HT-29 (cell line): ENCODE measurements around a stretch of chr17.

GRCh38 chr17:1203413-1204180, 23.8 kb upstream of the ABR start:
- RAMPAGE, long total RNA, result no peak

DNA sequence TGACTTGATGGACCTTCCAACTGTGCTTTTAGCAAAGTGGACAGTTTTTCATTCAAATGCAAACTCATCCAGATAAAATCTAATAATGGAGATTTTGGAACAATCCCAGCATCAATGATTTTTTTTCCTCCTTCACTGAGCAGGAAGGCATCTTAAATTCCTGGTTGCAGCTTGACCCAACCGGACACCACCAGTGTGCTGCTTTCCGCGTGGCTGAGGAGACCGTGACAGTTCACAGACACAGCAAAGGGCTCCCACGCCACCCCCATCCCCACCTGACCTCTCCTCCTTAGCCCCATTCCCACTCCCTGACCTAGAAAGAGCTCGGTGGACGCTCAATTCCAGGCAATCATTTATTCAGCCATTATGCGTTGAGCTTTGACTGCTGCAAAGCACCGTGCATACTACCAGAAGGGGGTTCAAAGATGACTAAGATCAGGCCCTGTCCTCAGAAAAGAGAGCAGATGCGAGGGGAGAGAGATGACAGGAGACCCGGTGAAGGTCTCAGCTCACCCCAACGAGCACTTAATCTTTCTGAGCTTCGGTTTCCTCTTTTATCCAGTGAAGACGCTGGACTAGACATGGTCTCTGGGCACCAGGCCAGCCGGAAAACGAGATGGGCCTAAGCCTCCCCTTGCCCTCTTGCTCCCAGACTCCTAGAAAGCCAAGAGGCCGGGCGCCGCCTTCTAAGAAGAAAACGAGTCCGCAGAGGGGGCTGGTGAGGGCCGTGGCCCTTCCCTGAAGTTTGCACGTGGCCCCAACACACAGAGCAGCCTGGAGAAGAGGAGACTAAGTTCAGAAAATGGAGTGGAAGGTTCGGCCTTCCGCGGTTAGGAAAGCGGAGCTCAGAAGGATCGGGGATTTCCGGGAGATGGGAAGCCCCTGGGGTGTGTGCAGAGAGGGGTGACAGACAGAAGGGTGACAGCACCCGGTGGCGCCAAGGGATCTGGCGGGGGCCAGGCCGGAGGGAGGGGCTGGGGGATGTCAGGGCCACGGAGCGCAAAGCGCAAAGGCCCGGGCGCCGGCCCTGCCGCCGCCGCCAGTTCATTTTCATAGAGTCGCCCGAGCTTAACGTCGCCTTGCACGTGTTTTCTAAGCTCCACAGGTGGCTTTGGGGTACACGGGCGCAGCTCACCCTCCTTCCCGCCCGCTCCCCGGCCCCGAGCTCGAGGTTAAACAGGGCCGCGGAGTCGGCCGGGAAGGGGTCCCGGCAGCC, 42.3 kb upstream of the BHLHA9 start:
- RAMPAGE, long total RNA, result no peak

DNA sequence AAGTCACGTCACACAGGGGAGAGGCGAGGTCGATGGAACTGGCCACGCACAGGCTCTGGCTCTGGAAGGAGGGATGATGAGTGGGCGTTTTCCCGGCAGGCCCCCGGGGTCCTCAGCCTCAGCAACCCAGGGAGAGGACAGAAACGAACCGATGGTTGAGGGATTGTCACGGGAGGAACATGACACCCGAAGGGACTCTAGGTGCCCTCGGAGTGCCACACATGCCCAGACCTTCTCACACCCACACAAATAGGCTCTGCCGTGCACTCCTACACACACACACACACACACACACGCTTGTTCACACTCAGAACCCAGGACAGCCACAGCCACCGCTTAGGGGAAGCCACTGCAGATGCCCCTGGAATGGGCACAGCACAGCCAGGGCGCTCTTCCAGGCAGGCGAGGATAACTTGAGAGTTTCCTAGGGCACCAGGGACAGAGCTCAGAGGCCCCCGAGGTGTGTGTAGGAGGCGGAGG, 20.8 kb downstream of the TRARG1 start:
- RAMPAGE, long total RNA, result no peak

DNA sequence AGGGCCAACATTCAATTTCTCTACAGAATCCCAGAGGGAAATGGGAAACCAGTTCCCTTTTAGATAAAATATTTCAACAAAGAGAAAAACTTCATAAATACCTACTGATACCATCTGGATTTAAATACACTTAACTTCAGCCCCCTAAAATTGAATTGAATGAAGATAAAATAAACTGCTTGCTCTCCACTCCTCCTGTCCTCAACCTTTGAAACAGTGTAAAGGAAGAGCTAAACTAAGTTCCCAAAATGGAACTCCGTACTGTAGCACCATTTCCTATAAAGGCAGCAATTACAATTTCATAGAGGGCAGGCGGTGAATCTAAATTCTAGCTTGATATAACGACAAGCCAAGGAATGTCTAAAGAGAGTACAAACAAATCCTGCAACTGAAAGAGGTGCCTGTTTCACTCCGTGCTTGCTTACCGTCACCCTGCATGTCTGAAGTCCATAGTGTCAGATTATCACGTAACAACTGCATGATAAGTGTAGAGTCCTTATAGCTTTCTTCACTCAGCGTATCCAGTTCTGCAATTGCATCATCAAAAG, 46.2 kb downstream of the YWHAE start:
- RAMPAGE, long total RNA, result no peak

GRCh38 chr17:1422693-1423925, 23.1 kb upstream of the YWHAE start:
- RAMPAGE, long total RNA, result no peak

GRCh38 chr17:1506559-1507334, 9.7 kb downstream of the INPP5K start:
- RAMPAGE, long total RNA, result no peak

DNA sequence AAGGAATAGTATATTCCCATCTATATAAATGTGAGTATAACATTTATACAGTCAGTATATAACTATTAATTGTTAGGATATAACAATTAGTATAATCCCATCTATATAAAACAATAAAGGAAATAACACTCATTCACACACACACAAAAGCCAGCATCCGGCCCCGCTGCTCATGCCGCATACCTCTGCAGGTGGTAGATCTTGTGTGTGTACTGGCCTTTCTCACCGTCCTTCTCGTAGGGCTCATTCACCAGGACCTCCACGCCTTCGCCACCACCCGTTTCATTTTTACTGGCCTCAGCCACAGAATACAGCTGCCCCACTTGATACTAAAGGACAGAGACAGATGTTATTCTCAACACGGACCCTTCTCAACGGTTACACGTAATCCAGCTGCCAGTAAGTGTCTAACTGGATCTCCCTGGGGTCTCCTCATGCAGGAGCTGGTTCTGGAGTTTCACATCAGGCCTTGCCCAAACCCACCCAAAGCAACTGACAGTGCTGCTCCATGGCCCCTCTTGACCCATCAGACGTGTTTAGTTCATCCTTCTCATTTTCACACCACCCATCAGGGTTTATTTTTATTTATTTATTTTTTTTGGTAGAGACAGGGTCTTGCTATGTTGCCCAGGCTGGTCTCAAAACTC, 9.6 kb downstream of the PITPNA start:
- RAMPAGE, long total RNA, result no peak

DNA sequence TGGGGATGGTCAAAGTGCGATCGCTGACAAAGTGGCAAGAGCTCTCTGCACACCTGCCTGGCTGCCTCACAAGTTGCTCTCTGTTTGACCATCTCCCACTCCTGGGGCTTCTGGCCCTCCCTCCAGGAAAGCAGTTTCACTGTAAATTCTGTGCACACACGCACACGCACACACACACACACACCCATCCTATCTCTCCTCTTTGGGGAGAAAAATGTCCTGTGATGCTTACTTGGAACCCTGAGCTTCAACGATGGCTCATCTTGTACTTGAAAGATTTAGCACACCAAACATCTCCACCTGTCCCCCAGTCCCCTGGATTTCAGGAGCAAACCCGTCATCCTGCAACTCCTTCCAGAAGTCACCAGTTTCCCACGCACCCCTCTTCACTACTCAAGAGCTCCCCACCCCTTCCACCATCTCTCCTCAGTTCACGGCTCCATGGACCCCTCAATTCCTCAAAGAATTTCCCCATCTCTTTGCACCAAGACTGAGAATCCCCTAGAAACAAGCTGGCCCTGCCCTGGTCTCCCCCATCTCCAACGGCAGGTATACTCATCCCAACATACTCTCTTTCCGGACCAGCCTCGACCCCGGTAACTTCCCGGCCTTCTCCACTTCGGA, 1.5 kb downstream of the PITPNA start:
- RAMPAGE, long total RNA, result no peak

- RAMPAGE, long total RNA, result no peak
Measured at GRCh38 chr17:1586842-1587612, 24.4 kb upstream of the PITPNA start.

DNA sequence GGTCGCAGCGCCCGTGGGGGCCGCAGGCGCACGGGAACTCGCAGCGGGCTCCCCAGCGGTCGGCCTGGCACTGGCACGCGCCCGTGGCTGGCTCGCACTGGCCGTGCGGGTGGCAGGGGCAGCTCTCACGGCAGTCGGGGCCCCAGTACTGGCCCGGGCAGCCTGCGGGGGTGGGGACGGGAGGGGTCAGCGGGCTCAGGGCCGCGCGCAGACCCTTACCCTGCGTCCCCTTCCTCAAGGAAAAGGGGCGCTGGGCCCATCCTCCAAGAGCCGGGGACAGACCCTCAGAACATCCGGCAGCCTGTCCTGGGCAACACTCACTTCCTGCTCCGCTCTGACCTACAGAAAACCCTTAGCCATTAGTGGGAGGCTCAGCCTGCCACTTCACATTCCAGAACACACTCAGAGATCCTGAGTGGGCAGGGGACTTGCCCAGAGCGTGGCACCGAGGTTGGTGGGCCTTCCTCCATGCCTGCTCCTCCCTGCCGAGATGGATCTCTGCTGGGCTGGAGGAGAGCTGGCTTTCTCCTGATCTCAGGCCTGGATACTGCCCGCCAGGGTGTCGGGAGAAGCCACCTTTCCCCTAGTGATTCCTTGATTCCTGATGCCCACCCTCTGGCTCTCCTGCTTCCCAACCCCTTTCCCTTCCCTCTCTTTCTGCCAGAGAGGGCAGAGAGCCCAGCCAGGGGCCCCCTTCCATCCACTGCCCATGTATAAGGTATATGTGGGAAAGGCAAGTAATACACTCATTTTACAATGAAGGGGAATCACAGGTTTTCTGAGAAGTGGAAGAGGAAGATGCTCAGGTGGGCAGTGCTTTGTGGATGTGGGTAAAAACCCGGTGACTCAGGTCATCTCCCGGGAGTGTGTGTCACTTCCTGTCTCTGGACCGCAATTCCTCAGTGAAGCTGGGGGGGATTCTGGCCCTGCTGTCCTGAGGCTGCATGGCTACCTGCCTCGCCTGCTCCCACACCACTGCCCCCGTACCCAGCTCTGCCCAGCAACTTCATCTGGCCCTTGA, 1.4 kb downstream of the SCARF1 start:
- RAMPAGE, long total RNA, result no peak

- RAMPAGE, long total RNA, result no peak
Measured at GRCh38 chr17:1679510-1680039, 5.1 kb downstream of the PRPF8 start.

DNA sequence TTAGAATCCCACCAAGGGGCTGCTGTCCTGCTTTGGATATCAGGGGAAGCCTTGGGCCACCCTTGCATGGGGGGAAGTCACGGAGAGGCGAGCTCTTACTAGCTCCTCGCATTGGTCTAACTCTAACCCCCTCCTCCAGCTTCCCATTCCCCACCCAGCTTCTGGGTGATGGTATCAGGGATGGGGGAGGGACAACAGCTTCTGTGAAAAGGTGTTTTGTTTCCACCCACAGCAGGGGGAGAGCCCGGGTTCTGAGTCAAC, 2.8 kb upstream of the TLCD2 start:
- RAMPAGE, long total RNA, result no peak

GRCh38 chr17:1746766-1747658, 4.3 kb downstream of the SERPINF2 start:
- RAMPAGE, long total RNA, result no peak

- RAMPAGE, long total RNA, result no peak
Measured at GRCh38 chr17:1752178-1753414, 9.3 kb upstream of the SERPINF1 start.

DNA sequence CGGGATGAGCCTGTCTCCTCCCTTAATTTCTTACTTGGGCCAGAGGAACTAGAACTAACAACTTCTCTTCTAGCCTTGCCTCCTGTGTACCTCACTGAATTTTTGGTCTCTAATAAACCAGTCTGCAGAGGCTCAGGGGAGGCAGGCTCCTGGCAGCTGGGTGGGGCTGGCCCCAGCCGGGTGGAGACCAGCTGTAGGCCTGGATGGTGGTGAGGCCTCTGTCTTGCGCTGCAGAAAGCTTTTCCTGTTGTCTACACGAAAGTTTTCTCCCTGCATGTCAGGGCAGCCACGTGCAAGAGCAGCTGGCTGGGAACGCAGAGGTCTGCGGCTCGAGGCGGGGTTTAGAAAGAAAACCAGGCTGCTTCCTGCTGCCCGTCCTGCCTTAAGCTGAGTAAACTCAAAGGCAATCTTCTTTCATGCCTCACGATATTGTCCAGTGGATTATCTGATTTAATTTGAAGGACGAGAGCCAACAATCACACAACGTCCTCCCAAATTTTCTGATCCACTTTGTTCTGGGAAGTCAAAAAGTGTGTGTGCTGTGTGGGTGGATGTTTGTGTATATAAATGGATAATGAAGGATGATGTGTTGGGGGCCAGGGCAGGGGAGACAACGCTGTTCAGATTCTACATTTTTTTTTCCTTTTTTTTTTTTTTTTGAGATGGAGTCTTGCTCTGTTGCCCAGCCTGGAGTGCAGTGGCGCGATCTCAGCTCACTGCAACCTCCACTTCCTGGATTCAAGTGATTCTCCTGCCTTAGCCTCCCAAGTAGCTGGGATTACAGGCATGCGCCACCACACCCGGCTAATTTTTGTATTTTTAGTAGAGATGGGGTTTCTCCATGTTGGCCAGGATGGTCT, 2.6 kb downstream of the SERPINF1 start:
- RAMPAGE, long total RNA, result no peak

DNA sequence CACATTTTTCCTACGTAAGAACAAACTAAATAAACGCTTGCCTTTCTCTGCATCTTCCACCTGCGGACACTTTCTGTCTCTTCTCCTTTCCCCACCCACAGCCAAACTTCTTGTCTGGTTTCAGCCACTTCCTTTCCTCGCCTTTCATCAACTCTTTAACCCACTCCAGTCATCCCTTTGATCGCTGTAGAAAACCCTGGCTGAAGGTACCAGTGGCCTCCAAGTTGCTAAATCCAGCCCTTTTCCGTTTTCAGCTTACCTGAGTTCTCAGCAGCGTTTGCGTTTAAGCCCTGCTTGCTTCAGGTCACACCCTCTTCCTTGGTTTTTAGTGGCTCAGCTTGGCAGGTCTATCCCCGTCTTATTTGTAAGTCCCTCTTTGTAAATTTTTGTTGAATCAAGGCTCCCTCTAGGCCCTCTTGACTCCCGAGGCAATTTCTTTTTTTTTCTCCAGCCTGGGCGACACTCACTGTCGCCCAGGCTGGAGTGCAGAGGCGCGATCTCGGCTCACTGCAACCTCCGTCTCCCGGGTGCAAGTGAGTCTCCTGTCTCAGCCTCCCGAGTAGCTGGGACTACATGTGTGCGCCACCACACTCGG, 626 bp downstream of the RPA1 start:
- RAMPAGE, long total RNA, result no peak

DNA sequence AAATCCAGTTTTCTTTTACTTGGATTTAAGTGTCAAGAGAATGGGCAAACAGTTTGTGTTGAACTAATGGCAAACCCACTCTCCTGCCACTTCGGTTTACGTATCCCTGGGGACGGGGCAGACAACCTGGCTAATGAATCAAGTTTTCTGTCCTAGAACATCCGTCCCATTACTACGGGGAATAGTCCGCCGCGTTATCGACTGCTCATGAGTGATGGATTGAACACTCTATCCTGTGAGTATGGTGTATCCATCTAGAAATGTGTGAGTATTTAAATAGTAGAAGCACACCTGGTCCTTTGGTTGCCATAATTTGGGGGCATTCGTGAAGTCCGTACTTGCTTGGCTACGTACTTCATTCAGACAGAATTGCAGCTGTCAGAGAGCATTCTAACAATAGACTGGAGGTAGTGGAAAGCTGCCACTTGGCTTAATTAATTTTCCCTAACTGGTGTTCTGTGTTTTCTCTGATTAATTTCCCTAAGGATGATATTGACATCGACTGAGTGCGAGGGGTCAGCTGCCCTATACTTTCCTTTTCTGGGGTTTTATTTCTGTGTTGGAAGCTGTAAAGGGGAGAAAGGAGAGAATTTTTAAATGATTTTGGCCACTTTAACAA, 14.1 kb downstream of the RPA1 start:
- RAMPAGE, long total RNA, result no peak

GRCh38 chr17:1879160-1879710, 49.4 kb downstream of the RPA1 start:
- RAMPAGE, long total RNA, result no peak

GRCh38 chr17:1905192-1905503, 75.3 kb downstream of the RPA1 start:
- RAMPAGE, long total RNA, result no peak

DNA sequence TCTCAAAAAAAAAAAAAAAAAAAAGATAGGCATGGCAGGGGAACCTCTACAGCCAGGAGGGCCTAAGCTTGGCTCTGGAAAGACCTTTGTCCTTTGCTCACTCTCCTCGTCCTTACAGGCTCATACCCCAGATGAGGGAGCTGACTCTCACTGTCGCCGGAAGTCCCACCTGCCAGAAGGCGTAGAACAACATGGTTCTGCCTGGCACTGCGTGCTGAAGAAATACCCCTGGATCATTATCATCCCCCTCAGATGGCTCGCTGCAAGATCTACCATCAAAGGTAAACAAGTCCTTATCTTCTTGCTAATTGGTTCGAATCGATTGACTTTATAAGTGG, 29.7 kb downstream of the RTN4RL1 start:
- RAMPAGE, long total RNA, result no peak